Monocyte (primary cell): ENCODE measurements around a stretch of chr4.

DNA sequence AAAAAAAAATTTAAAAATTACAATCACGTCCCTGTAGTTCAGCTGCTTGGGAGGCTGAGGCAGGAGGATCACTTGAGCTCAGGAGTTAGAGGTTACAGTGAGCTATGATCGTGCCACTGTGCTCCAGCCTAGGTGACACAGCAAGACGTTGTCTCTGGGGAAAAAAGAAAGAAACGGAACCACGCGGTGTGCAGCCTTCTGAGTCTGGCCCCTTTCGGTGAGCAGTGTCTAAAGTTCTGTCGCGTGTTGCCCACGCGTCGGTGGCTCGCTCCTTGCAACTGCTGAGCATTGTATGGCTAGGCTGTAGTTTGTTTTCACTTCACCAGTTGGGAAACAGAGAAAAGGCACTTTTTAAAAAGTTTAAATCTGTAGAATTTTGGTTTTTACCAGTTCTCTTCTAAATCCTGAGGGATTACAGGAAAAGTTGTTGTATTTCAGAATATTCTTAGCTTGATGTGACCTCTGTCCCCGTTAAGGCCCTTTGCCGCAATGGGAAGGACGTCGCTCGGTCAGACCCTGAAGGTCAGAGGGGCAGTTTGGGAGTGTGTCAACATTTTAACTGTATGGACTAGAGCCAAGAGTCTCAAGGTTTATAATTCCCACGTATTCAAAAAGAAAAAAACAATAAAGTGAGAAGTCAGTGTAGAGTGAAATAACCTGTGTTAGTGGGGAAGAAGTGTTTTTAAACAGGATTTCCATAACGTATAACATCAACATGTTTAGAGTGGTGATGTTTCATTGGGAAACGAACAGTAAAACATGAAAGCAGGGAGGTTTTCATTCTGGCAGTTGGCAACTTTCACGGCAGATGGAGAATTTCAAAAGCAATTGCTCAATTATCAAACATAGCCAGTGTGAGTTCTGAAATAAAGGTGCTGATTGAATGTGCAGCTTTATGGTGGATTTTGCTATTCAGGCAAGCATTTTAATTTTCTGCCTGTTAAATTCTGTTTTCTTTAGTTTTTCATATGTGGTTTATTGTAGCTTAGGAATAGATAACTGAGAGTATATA is 45.8 kb upstream of the MSANTD1 start:
- PRO-cap, 2 experiments, result no peak in any of the 2 experiments

DNA sequence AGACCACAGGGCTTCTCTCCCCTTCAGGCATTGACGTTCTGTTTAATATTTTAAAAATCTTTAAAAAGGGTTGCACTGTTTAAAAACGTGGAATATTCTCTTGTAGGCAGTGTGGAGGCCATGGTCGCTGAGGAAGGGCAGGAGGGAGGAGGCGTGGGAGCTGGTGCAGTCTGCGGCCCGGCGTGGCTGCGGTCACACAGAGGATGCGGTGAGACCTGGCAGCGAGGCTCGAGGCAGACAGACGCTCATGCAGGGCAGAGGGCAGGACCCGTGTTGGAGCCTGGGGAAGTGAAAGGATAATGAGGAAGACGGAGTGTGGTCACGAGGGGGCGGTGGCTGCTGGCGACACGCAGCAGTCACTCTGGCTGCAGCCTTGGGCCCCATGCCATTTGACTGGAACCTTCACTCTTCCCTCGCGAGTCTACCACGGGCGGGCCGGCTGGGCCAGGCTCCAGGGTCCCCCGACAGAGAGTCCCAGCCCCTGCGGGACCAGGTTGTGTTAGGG is 68.9 kb upstream of the HGFAC start:
- PRO-cap, 2 experiments, result peak in 2 of 2 experiments; most common plus-strand start position 405 of the sequence (in 2); most common minus-strand start position 205 of the sequence (in 2)

GRCh38 chr4:3386549-3386971 is 55.2 kb upstream of the HGFAC start:
- PRO-cap, 2 experiments, result no peak in any of the 2 experiments

GRCh38 chr4:3464698-3465454 is 1.8 kb downstream of the DOK7 start:
- PRO-cap, 2 experiments, result no peak in any of the 2 experiments

DNA sequence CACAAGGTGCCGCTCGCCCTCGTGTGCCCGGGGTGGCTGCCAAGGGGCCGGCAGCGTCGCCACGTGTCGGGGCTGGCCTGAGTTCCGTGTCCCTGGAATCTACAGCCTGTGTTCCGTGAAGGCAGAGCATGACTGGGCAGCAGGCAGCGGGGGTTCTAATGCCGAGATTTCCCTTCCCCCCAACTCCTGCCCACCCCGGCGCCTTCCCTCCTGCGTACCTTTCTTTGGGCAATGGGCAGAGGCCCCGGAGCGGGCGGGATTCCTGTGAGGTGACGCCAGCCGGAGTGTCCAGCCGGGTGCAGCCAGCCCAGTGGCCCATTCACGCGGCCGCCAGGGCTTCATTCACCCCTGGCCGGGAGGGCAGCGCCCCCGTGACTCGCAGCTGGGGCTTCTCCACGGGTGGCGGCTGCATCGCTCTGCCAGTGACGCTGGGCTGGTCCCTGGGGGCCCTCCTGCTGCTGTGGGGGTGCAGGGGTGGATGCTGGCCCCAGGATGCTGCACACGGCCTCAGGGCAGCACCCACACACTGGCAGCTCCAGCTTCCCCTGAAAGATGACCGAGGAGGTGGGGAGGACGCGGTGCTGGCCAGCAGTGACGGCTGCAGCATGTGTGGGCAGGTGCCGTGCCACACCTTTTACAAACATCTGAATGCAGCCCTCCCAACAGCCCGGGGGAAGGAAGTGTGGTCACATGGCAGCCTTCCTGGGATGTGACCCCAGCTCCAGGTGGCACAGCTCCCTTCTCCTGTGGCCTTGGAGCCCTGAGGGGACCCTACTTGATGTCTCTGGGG is 21.3 kb downstream of the DOK7 start:
- PRO-cap, 2 experiments, result no peak in any of the 2 experiments

GRCh38 chr4:3485017-3485948 is 22.2 kb downstream of the DOK7 start:
- PRO-cap, 2 experiments, result no peak in any of the 2 experiments

DNA sequence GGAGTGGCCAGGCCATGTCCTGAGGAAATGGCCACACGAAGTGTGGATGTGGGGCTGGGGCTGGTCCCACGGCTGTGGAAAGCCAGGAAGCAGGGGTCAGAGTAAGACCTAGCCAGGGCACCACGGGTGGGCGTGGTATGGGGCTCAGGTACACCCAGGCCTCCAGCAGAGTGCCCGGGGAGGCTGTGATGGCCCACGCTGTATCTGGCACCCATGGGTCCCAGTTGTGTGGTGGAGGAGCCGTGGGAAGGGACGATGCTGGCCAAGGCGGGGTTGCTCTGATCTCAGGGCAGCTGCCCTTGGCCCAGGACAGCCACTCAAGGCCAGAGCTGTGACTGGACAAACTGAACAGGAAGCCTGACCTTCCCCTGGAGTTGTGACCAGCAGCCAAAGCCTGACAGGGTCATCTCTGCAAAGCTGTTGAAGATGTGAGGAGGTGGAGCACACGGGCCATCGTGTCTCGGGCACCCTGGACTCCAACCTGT is 29.7 kb downstream of the LRPAP1 start:
- PRO-cap, 2 experiments, result no peak in any of the 2 experiments

- PRO-cap, 2 experiments, result no peak in any of the 2 experiments
Observed at GRCh38 chr4:4047753-4048425, 178.8 kb downstream of the OTOP1 start.

DNA sequence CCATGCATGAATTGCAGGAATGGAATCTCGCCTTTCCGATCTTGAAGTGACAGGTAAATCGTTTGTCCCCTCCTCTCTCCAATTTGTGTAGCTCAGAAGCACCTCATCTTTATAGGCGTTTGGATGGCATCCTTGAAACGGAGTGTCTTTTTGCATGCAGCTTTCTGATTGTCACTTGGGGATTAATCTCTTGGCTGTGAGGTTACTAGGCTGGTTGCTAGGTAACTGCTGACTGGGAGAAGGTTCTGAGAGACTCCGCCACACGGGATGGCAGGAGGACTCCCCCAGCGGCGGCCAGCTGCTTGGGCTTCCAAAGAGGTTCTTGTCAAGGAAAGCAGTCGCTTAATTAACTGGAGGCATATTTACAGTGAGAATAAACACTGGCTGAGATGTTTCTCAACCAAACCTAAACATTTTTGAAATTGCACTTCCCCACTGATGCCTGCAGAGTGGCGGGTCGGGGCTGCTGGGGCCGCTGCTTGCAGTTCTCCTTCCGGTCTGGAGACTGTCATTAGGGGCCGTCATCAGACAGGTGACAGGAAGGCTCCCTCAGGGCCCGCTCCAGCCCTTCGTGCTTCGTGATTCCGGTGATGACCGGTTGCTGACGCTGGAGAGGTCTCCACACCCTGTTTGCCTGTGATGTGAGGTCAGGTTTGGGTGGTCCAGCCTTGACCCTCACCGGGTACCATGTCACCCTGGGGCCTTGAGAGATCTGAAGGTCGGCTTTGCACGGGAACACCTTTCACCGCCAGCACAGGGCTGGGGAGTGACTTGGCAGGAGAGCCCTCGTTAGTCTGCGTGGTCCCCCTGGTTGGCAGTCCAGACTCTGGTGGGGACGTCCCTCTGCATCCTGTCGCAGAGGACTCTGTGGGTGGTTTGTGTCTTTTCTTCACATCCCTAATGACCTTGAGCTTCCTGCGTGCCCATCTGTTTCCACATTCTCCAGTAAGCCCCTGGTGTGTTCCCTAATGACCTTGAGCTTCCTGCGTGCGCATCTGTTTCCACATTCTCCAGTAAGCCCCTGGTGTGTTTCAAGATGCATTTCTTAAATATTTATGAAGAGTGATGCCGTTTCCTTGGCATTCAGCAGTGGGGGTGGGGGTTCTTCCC is 9.2 kb downstream of the NSG1 start:
- PRO-cap, 2 experiments, result no peak in any of the 2 experiments

DNA sequence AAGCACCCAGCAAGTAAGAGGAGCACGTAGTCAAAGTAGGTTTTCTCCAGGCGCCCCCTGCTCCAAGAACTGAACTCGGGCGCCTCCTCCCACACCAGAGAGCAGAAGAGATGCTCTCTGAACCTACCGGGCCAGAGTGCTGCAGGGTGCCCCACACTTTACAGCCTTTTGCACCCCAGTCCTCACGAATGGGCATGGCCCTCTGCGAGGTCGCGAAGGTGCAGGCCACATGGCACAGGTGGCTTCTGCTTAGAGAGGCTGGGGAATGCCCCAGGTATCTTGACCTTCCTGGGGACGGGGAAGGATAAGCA is 8.1 kb upstream of the MSX1 start:
- PRO-cap, 2 experiments, result no peak in any of the 2 experiments

DNA sequence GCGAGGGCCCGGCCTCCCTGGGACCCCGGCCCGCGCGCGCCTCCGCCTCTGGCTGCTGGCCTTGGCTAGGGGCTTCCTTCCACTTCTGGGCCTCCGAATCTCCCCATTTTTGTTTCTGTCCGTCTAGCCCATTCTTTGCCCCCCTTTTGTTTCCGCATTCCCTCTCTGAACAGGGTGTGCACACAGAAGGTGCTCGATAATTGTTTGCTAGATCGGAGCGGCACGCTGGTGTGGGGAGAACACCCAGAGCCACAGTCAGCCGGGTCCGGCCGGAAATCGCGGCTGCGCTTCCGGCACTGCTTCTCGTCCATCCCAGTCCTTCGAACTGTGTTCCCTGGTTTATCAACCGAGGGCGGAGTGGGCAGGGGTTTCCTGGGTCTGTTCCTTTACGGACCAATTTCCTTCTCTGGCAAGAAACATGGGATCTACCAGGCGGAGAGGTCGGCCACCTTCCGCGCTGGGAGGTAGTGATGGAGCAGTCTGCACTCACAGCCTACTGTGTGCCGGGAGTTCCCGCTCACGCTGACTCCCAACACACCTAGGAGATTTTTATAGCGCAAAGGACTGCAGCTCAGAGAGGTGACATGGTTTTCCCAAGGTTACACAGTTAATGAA is 6.6 kb downstream of the MSX1 start:
- PRO-cap, 2 experiments, result no peak in any of the 2 experiments

GRCh38 chr4:5017136-5017395 is 2.2 kb downstream of the CYTL1 start:
- PRO-cap, 2 experiments, result no peak in any of the 2 experiments

GRCh38 chr4:5385634-5385934 is 322.8 kb downstream of the EVC2 start:
- PRO-cap, 2 experiments, result no peak in any of the 2 experiments

GRCh38 chr4:5418741-5419242 is 289.6 kb downstream of the EVC2 start:
- PRO-cap, 2 experiments, result peak in 2 of 2 experiments; most common plus-strand start chr4:5418993 (in 2)

DNA sequence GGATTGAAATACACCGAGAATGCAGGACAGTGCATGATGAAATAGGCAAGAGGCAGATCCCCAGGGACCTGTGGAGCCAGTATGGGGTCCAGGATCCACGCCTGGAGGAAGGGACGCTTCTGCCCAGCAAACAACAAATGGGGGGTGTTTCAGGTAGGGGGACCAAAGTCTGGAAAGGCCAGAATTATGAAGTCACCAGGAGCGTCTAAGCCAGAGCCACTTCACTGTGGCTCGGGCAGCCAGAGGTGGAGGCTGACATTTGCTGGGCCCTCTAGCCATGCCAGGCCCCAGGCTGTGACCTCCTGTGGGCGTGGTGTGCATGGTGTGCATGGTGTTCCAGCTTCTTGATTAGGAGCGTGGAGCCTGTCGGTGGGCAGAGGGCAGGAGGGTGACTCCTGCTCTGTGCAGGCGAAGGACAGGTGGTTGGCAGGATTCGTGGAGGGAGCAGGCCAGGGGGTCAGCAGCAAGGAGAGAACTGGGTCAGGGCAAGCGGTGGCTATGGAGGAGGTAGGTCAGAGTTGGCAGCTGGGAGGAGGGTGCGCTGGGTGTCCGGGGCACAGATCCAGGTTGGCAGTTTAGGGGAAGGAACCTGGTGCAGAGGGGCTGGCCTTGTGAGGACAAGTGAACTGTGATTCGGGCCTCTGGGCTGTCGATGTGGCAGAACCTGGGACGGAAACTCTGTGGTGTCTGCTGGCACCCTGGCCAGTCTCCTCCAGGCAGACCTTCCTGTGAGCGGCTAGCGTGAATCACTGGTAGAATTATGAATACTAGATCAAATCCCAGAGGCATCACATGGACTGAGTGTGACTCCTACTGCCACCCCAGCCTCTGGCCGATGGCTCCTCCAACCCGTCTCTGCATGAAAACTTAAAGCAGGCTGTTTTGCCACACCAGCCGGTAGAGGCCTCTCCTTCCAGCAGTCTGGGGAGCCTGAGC is 19.9 kb downstream of the EVC start:
- PRO-cap, 2 experiments, result no peak in any of the 2 experiments

DNA sequence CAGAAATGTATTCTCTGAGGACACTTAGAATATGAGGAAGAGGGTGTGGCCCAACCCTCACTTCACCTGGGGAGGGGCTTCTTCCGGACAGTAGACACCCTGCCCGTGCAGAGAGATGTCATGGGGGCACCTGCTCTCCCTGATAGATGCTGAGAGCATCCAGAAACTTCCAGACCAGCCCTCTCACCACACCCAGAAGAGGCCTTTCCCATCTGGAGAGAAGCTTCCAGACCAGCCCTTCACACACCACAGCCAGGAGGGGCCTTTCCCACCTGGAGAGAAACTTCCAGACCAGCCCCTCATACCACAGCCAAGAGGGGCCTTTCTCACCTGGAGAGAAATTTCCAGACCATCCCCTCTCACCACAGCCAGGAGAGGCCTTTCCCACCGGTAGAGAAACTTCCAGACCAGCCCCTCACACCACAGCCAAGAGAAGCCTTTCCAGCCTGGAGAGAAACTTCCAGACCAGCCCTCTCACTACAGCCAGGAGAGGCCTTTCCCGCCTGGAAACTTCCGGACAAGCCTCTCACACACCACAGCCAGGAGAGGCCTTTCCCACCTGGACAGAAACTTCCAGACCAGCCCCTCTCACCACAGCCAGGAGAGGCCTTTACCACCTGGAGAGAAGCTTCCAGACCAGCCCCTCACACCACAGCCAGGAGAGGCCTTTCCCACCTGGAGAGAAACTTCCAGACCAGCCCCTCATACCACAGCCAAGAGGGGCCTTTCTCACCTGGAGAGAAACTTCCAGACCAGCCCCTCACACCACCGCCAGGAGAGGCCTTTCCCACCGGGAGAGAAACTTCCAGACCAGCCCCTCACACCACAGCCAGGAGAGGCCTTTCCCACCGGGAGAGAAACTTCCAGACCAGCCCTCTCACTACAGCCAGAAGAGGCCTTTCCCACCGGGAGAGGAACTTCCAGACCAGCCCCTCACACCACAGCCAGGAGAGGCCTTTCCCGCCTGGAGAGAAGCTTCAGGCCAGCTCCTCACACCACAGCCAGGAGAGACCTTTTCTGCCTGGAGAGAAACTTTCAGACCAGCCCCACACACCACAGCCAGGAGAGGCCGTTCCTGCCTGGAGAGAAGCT is 81.1 kb downstream of the CRMP1 start:
- PRO-cap, 2 experiments, result no peak in any of the 2 experiments

DNA sequence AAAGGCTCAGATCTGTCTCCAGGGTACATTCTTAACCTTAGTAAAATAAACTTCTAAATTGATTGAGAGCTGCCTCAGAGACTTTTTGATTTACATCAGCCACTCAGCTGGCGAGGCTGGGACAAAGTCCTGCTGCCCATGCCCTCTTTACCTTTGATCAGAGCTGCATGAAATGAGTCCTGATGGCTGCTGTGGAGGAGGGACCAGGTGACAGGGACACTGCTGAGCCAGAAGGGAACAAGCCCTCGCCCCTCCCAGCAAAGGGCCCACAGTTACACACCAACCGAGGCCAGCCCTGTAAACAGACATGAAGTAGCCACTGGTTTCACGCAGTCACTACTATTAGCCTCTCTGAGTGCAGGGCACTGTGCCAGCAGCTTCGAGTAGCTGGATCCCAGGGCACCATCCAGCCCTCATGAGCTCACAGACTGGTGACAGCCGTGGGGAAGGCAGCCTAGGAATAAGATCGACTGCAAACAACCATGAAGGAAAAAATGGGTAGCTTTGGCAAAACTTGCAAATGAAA is 128.0 kb downstream of the JAKMIP1 start:
- PRO-cap, 2 experiments, result no peak in any of the 2 experiments

- PRO-cap, 2 experiments, result no peak in any of the 2 experiments
Observed at GRCh38 chr4:6172657-6172940, 27.8 kb downstream of the JAKMIP1 start.

DNA sequence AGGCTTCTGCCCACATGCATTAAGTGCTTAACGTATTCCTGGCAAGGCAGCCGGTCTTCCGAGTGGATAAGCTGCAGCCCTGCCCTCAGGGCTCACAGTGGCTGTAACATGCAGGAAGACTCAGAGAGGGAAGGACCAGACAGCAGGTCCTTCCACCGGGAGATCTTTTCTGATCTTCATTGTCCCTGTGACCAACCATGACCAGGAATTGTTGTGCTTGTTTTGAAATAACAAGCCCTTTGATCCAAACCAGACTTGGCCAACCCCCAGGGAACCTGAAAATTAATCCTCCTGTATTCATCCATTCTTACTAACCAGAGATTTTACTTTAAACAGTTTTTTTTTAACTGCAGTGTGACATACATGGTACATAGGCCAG is 3.9 kb downstream of the WFS1 start:
- PRO-cap, 2 experiments, result no peak in any of the 2 experiments

GRCh38 chr4:6390406-6390784 is 82.0 kb downstream of the PPP2R2C start:
- PRO-cap, 2 experiments, result no peak in any of the 2 experiments